ENCODE measurements around a stretch of chr3.

- PRO-cap, result no peak
- RAMPAGE, long total RNA, 4 experiments, result no peak in any of the 4 experiments
Measured at GRCh38 chr3:69409602-69410366, 23.9 kb upstream of the FRMD4B start.

- PRO-cap, result no peak
- RAMPAGE, long total RNA, 4 experiments, result no peak in any of the 4 experiments
Measured at GRCh38 chr3:69751151-69751576, 11.9 kb downstream of the MITF start.

- PRO-cap, result no peak
- RAMPAGE, long total RNA, 4 experiments, result no peak in any of the 4 experiments
Measured at GRCh38 chr3:69865783-69866533, 126.7 kb downstream of the MITF start.

DNA sequence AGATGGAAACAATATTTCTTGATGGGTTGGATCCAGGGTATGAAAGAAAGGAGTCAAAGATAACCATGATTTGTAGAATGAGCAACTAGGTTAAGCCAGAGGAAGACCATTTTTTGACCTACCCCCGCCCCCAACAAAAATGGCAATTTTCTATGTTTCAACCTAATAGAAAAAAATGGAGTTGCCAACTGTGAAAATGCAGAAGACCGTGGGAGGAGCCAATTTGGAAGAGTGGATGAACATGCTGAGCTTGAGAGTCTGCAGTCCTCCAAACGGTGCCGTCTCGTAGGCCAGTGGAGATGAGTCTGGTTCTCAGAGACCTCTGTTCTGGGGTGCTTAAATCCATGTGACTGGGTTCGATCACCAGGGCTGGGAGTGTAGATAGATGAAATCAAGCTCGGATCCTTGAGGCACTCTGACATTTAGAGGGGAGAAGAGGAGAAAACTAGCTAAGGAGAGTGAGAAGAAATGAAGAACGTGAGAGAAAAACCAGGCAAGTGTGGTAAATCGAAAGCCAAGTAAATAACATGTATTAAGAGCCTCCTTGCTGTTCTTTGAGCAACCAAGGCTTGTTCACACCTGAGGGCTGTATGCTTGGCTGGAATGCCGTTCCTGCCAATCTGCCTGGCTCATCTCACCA lies 190.7 kb downstream of the MITF start:
- PRO-cap, result no peak
- RAMPAGE, long total RNA, 4 experiments, result no peak in any of the 4 experiments

GRCh38 chr3:71046755-71047175 lies 536.8 kb downstream of the FOXP1 start:
- PRO-cap, result no peak
- RAMPAGE, long total RNA, 4 experiments, result no peak in any of the 4 experiments

DNA sequence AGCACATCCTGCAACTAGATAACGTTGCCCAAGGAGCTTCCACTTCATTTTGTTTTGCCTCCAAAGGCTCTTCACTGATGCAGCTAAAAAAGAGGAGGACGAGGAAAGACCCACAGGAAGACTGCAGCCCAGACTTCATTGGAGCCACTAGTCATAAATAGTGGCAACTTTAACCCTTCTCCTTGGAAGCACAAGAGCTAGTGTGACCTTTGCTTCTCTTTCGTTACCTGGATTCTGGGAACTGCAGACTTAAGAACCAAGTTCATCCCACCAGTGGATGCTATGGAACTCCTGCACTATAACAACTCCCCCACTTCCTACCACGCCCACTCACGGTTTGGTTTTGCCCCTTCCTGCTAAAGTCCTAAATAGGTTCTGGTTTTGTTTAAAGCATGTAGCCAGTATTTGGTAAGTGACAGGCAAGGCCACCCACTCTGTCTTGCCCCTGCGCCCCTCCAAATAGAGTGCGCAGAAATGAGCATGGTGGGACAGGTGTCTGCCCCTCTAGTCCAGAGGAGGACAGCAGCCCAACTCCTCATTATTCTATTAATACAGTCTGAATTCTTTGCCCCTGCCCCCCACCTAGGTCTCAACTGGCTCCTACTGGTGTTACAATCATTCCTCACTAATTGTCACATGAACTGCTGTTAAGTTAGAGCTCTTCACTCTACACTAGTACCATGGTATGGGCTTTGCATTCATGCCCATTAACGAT lies 504.7 kb downstream of the FOXP1 start:
- PRO-cap, result no peak
- RAMPAGE, long total RNA, 4 experiments, result no peak in any of the 4 experiments

GRCh38 chr3:71089246-71089762 lies 494.2 kb downstream of the FOXP1 start:
- PRO-cap, result no peak
- RAMPAGE, long total RNA, 4 experiments, result no peak in any of the 4 experiments

GRCh38 chr3:71131435-71132537 lies 451.7 kb downstream of the FOXP1 start:
- PRO-cap, result unidirectional peak, minus-strand start at chr3:71131930
- RAMPAGE, long total RNA, 4 experiments, result start-site peak on the minus strand in 1 of 4 experiments, at chr3:71132181-71132204 at its widest, 73 reads per replicate

DNA sequence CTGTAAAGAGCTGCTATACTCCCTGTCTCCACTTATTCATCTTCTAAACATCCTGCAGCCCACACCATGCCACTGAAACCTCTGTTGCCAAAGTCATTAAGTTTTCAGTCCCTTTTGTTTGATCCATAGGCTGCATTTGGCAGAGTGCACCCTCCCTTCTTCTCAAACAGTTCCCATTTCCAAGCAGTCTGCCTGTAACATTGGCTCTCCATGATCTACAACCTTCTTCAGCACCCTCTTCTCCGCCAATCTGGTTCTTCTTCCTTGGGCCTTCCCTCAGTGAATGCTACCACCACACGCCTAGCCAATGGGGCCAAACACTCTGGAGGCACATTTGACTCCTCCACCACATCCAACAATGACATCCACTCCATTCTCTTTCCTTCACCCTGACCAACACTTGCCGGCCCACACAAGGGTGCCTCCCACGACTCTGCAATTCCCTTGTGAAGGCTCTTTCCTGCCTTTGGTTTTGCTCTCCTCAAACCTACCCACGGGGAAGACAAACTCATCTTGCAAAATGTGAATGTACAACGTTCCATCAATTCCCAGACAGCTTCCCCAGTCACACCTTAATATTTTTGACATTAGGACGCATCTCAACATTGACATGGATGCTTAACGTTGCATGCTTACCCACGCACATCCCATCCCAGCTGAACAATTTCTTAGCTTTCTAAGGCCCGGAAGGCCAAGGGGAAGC lies 263.8 kb downstream of the FOXP1 start:
- PRO-cap, result no peak
- RAMPAGE, long total RNA, 4 experiments, result no peak in any of the 4 experiments

DNA sequence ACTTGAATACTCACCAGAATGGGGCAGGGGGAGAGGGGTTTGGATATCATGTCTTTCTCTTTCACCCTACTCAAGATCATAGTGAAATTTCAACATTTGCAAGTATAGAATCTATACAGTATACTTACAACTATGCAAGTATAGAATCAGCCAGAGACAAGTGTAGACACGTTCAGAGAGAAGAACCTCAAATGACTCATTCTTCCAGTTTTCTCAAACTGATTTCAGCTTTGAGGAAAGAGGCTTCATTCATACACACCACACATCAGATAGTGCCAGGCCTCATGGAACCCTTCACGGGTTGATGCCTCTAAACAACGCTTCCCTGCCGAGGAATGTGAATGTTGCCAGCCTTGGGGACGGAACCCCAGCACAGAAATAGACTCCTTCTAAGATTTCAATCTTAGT lies 135.8 kb downstream of the FOXP1 start:
- PRO-cap, result no peak
- RAMPAGE, long total RNA, 4 experiments, result no peak in any of the 4 experiments

DNA sequence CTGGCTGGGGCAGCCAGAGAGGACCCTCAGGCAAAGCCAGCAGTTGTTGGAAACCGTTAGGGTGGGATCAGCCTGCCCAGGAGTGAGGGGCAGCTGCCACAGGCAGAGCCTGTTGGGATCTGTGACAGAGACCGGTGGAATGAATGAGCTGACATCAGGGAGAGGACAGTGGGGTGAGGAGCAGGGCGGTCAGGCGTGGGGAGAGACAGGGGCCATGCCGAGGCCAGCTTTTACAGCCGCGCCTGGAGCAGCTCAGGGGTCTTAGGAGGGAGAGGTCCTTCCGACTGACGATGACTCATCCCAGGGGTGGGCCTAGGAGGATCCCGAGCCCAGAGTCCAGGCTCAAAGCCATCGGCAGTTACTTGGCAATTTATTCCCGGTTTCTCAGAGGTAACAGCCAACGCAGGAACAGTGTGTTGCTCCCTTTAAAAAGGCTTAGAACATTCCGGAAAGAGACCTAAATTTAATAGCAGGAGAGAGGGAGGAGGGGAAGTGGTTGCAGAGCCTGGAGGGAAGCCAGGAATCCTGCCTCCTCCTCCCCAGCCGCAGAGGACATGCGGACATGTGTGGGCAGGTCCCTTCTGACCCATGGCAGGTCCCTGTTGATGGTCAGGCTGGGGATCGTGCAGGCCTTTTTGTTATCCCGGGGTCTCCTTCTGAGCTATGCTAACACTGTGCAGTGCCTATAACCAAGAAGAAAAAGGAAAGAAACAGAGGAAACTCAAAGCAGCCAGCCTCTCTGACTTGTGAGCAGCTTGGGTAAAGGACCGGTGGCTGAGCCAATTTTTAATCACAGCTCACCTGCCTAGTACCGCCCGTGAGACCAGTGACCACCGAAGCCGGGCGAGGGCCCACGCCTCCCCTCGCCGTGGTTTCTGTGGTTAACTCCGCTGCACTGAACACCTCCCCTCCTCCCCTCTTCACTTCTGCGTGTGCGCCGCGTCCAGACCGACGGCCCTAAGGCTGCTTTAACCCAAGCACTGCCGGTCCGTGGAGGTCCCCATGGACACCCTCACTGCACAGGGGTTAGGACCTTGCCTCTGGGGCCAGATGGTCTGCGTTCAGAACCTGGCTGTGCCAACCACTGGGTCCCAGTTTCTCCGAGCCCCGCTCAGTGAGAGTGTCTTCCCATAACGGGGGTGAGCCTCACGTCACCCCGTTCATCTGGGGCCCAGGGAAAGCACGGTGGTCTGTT lies 392.4 kb upstream of the PROK2 start:
- PRO-cap, result unidirectional peak, plus-strand start at position 373 of the sequence; unidirectional peak, plus-strand start at position 602 of the sequence
- RAMPAGE, long total RNA, 4 experiments, result no peak in any of the 4 experiments

DNA sequence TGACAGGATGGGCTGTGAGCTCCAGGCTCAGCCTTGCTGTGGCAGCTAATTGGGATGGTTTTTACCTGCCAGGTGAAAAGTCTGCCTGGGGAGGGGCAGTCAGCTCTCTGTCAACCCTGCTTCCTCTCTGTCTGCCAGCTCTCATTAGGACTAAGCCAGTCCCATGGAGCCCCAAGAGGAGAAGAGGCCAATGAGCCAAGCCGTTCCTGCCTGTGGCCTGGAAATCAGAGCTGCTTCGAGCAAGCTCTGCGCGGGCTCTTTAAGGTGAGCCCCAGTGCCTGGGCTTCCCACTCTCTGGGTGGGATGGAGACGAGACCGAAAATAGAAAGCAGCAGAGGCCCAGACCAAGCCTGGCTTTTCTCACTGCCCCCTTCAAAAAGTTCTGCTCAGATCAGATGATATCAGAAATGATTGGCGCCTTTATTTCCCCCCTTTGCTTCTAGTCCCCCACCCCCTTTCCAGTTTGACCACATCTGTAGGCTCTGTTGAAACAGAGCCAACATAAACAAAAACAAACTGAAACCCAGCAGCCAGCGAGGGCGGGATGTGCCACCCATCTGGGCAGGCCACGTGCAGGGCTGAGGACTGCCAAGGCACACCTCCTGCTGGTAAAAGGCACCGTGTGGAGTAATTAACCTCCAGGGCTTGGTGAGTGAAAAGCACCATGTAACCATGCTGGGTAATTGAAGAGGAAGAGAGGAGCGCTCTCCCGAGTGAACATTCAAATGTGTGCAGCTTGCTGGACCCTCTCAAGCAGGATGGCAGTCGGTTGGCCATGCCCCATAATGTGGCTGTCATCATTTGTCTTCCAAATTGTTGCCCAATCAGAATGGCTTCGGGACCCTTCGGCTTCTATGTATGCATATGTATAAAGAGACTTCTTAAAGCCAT lies 471.0 kb upstream of the PROK2 start:
- PRO-cap, result no peak
- RAMPAGE, long total RNA, 4 experiments, result no peak in any of the 4 experiments

GRCh38 chr3:72375528-72376629 lies 472.4 kb downstream of the SHQ1 start:
- PRO-cap, result no peak
- RAMPAGE, long total RNA, 4 experiments, result no peak in any of the 4 experiments

DNA sequence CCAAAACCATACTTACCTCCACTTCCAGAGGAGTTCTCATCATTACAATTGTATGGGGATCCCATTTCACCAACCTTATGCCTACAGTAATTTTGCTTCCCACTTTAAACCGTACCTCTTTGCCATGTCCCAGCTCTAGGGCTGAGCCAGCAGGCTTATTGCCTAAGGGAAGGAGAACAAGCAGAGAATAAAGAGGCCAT lies 357.3 kb downstream of the SHQ1 start:
- PRO-cap, result no peak
- RAMPAGE, long total RNA, 4 experiments, result no peak in any of the 4 experiments

- PRO-cap, result no peak
- RAMPAGE, long total RNA, 4 experiments, result no peak in any of the 4 experiments
Measured at GRCh38 chr3:72722717-72723419, 125.4 kb downstream of the SHQ1 start.

DNA sequence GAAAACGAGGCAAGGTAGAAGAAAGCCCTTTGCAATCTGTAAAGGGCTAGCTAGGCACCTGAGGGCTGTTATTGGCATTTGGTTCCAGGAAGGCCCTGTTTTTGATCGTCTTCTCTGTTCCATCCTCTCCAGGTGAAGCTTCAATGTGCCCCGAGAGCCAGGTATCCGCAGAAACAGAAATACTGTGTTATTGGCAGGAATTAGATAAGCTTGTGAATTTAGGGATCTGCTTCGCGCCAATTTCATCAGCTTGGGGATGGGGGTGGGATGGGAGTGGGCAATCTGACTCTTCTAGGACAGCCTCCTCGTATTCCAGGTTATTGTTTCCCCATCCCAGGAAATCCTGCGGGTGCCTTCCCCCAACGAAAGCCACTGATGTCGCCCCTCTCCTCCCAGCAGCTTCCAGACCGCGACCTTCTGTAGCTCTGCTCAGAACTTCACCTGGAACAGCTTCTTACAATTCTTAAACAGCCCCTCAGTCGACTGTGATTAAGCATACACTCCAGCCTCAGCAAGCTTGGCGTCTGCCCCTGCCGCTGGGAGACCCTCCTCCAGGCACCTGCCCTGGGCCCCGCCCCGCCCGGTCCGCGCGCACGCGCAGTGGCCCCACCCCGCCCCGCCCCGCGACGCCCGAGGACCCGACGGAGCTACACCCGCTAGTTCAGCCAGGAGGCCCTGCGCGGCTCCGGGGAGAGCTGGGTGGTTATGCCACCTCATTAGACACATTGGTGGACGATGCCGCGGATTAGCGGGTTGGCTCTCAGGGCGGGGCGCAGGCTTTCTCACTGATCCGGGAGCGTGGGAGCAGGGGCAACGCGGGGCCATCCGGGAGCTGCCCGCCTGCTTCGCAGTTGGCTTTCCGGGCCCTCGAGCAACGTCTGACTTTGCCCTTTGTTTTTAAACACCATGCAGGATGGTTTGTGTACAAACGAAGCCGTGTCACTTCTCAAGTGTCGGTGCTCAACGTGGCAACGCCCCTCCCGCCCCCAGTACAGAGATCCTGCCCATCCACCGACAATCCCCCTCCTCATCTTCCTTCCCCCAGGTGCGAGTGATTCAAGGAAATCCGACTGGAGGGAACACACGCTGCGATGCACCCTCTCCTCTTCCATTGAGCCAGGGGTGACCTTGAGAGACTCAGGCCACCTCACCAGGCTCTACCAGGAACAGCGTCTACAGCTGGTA lies 109.6 kb downstream of the SHQ1 start:
- PRO-cap, result no peak
- RAMPAGE, long total RNA, 4 experiments, result no peak in any of the 4 experiments

- PRO-cap, result no peak
- RAMPAGE, long total RNA, 4 experiments, result no peak in any of the 4 experiments
Measured at GRCh38 chr3:72821084-72821599, 27.1 kb downstream of the SHQ1 start.

- PRO-cap, result no peak
- RAMPAGE, long total RNA, 4 experiments, result no peak in any of the 4 experiments
Measured at GRCh38 chr3:73068228-73068896, 6.9 kb downstream of the EBLN2 start.

- PRO-cap, result no peak
- RAMPAGE, long total RNA, 4 experiments, result no peak in any of the 4 experiments
Measured at GRCh38 chr3:73382638-73383667, 241.8 kb downstream of the PDZRN3 start.

GRCh38 chr3:73405554-73406415 lies 219.0 kb downstream of the PDZRN3 start:
- PRO-cap, result no peak
- RAMPAGE, long total RNA, 4 experiments, result no peak in any of the 4 experiments

Measured in sigmoid colon (tissue), 4 donors.